Umbilical cord (tissue), 2 donors: ENCODE data around the genes APOE, APOC1, RELB, EXOC3L2, ERCC2, PPP1R13L, ERCC1 and PPM1N.

- RAMPAGE, long total RNA = start-site peak on the plus strand at chr19:44905791-44905802, 85 and 21 reads in 2 replicates
These were observed at the start of gene APOE for GRCh38 chr19:44905225-44905932. TSS of gene APOE (plus strand) at chr19:44905796.

- RAMPAGE, long total RNA = start-site peak on the plus strand at chr19:44914664-44914708, 108 and 21 reads in 2 replicates
These were observed at the start of gene APOC1 for GRCh38 chr19:44913987-44914982. TSS of gene APOC1 (plus strand) at chr19:44914608.

DNA sequence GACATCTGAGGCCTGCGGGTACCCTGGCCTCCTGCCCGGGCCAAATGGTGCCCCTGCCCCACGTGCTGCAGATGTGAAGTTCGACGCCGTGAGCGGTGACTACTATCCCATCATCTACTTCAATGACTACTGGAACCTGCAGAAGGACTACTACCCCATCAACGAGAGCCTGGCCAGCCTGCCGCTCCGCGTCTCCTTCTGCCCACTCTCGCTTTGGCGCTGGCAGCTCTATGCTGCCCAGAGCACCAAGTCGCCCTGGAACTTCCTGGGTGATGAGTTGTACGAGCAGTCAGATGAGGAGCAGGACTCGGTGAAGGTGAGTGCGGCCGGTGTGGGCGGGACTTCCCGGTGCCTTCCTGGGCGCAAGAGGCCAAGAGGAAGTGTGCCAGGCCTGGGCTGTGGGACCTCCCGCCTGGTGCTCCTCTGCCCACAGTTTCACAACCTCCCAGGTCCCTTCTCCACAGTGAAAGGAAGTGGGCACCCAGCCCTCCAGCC is 14.1 kb upstream of the RELB start:
- RAMPAGE, long total RNA = no peak

DNA sequence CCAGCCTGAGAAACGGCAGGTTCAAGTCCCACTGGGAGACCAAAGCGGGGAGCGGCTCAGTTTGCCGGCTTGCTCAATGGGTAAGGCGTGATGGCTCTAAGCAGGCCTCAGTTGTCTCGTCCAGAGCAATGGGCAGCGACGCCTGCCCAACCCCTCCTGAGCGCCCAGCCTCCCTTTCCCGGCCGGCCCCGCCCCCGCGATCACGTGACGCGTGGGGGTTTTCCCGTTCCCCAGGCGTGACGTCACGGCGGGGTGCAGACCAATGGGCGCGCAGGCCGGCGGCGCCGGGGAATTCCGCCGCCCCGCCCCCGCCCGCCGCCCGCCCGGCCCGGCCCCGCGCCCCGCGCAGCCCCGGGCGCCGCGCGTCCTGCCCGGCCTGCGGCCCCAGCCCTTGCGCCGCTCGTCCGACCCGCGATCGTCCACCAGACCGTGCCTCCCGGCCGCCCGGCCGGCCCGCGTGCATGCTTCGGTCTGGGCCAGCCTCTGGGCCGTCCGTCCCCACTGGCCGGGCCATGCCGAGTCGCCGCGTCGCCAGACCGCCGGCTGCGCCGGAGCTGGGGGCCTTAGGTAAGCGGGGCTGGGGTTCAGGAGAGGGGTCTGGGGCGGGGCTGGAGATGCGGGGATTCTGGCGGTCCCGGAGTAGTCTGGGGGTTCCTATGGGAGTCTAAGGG is at the start of gene RELB:
Gene RELB (plus strand): TSS at position 346 of the 671 bp plus-strand sequence.
- RAMPAGE, long total RNA = no peak

GRCh38 chr19:45021834-45022572 is 16.8 kb upstream of the CLASRP start:
- RAMPAGE, long total RNA = no peak

- RAMPAGE, long total RNA = no peak
These were observed 11.8 kb downstream of the ZNF296 start for GRCh38 chr19:45064178-45065095.

DNA sequence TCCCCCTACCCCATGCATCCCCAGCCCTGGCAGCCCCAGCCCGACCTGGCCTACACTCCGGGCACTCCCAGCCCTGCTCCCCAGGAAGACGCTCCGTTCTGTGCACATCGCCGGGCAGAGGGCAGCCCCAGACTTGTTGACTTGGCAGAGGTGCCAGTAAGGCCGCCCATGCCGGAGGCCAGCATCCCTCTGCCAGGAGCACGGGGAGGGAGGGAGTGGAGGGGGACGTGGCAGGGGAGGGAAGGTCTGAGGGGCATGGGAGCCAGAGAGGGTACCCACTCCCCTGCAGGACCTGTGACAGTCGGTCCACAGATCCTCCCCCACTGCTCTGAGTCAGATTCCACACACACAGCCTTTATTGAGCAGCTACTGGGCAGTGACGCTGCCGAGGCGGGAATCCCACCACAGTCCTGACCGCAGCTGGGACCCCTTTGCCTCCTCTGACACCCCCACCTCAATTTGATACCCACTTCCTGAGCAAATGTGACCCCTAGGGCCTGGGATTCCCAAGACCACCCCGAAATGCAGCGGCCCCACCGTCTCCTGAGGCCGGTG is 1.9 kb upstream of the NKPD1 start:
- RAMPAGE, long total RNA = no peak

GRCh38 chr19:45170544-45171064 is 7.4 kb downstream of the TRAPPC6A start:
- RAMPAGE, long total RNA = no peak

DNA sequence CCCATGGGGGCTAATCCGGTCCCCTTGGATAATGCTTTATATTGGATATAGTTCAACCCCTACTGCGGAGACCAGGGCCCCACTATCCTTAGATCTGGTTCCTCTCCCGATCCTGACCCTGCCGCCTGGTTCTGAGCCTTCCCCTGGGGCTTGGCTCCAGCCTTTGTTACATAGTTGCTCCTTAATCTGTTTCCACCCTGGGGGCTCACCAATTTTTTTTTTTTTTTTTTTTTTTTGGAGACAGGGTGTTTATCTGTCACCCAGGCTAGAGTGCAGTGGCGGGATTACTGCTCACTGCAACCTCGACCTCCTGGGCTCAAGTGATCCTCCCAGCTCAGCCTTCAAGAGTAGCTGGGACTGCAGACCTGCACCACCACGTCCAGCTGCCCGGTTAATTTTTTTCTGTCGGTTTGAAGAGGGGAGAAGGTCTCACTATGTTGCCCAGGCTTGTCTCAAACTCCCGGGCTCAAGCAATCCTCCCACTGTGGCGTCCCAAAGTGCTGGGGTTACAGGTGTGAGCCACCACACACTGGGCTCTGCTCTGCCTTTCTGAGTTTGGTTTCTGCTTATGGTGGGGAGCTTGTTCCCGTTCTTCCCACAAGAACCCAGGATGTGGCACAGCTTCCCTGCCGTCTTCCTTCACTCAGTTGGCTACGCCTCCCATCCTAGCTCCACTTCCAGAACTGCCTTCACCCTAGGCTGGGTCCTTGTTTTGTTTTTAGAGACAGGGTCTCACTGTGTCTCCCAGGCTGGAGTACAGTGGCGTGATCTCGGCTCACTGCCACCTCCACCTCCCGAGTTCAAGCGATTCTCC is 1.6 kb downstream of the BLOC1S3 start:
- RAMPAGE, long total RNA = no peak

DNA sequence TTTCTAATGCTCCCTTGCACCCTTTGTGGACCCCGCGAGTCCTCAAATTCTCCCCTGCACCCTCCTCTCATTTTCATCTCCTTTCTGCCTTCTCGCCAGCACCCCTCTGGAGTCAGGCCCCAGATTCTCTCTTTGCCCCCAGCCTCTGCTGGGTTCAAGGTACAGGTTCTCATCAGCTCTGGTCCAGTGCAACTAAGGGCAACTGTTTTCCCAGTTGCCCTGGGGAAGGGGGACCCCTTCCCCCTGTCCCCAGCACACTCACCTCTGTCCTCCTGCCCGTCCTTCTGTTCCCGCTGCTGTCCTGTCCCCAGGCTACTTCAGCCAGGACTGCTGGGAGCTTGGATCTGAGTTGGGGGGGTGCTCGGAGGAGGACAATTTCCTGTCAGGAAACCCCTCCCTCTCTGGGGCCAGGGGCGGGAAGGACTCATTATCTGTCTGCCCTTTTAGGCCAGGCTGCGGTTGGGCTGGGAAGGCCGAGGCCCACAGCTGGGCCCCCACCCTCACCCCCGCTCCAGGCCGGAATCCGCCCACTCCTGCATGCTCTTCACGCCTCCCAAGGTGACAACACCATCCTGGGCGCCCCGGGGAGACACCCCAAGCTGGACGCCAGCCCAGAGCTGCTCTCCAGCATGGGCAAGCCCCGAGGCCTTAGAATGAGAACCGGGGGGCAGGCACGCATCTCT is at the start of gene EXOC3L2:
Gene EXOC3L2 (minus strand): TSS at position 329 of the 683 bp plus-strand sequence.
- RAMPAGE, long total RNA = no peak

- RAMPAGE, long total RNA = no peak
These were observed 16.3 kb downstream of the CKM start for GRCh38 chr19:45306337-45306878.

DNA sequence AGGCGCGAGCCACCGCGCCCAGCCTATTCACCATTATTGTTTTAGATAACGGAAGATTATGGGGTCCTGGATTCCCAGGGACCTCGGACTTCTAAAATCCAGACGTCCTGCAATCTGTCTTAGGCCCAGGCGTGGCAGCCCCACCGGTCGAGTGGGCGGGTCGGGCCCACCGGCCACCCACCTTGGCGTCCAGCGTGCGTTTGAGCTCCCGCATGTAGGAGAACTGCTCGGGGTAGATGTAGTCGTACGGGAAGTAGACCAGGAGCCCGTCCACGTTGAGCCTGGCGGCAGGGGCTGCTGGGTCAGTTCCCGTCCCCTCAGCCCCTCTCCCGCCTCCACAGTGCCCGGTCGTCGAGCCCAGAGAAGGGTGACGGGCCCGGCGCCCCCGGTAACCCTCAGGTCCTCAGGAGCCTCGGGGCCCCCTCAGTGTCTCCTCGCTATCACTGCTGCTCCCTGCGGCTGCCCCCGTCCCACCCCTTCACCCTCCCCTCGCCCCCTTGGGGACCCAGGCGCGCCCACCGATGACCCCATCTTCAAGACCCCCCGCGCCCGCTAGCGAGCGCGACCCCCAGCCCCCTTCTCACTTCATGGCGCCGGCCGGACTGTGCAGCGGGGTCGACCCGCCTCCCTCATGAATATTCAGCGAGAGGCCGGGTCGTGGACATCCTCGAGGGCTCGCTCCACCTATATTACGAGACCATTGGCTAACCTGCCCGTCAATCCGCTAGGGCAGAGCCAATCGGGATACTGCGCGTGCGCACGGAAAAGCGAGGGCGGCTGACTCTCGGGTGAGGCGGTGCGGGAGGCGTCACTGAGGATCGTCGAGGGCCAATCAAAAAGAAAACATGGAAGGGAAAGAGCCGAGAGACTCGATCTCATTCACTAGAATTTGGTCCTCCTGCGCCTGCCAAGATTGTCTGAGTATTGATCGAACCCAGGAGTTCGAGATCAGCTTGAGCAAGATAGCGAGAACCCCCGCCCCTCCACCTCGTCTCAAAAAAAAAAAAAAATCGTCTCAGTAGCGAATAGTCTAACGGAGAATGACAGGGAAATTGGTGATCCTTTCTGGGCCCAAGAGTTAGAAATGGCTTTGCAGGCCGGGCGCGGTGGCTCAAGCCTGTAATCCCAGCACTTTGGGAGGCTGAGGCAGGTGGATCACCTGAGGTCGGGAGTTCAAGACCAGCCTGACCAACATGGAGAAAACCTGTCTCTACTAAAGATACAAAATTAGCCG is at the start of gene ERCC2:
Gene ERCC2 (minus strand): TSS at position 622 of the 1,234 bp plus-strand sequence.
- RAMPAGE, long total RNA = no peak

- RAMPAGE, long total RNA = start-site peak on the minus strand at chr19:45405008-45405077, 128 and 38 reads in 2 replicates
These were observed at the start of gene PPP1R13L for GRCh38 chr19:45404976-45405941. TSS of gene PPP1R13L (minus strand) at chr19:45405069.

DNA sequence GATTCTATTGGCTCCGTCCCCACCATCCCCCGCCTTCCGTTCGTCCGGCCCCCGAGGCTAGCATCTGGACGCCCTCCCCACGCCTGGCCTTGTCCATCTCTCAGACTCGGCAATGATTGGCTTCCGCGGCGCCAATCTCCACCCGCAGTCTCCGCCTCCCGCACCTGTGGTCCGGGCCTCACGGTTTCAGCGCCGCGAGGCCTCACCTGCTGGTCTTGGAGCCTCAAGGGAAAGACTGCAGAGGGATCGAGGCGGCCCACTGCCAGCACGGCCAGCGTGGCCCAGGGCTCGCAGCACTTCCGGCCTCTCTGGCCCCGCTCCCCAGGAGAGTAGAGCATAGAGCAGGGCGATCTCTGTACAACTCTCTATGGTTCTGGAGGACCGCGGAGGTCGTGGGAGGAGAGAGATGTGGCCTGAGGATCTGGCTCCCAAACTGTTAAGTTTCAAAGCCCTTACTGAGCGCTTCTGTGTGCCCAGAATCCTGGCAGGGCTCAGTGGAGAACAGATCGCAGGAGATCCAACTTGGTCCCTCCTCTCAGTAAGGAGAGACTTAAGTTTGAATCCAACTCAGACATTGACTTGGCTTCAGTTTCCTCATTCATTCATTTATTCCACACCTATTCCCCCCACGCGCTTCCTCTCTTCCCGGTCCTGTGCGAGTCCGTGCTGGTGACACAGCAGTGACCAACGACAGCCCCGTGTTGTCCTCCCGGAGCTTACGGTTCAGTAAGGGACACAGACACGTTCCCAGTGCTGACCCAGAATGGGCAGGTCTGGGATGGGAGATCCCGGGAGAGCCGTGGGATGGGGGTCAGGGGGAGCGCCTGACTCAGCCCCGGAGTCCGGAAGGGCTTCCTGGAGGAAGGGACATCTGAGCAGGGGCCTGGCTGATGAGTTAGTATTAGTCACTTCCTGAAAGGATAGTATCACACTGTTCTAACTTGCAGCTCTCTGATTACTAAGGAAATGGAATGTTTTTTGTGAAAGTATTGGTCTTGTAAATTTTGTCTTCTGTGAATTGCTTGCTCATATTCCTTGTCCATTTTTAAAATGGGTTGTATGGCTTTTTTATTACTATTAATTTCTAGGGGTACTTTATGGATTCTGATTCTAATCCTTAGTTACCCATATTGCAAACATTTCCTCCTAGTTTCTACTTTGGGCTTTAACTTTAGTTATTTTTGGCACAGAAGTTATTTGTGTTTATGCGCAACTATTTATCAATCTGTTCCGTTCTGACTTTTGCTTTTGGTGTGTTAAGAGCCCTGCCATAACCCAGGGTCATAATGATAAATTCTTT is at the start of gene ERCC1:
Gene ERCC1 (minus strand): TSS at position 301 of the 1,300 bp plus-strand sequence.
- RAMPAGE, long total RNA = no peak

GRCh38 chr19:45471029-45471584 is 3.3 kb downstream of the FOSB start:
- RAMPAGE, long total RNA = no peak

- RAMPAGE, long total RNA = no peak
These were observed at the start of gene PPM1N for GRCh38 chr19:45498264-45498979. TSS of gene PPM1N (plus strand) at chr19:45498443.

GRCh38 chr19:45522342-45523099 is 15.2 kb downstream of the VASP start:
- RAMPAGE, long total RNA = no peak

- RAMPAGE, long total RNA = no peak
These were observed 16.8 kb downstream of the OPA3 start for GRCh38 chr19:45567746-45568212.

DNA sequence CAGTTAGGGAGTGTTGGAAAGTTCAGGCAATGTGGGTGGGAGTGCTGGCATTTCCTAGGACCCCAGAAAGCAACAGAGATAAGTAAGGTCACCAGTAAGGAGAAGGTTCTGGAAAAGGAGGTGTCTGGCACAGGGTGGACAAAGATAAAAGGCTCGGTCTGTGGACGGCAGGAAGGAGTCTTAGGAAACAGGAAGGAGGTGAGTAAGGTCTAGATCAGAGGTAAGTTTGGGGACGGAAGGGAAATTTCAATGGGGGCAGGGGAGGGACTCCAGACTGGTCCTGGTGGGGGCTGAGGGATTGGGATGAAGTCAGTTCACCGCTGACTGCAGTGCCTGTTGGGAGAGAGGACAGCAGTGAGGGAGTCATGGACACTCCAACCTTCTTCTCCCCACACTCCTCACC is 7.8 kb upstream of the OPA3 start:
- RAMPAGE, long total RNA = no peak

GRCh38 chr19:45780684-45781443 is 1.4 kb downstream of the DMPK start:
- RAMPAGE, long total RNA = no peak